ENCODE data around the gene HPS4.

- PRO-cap, result no peak
- RAMPAGE, long total RNA, 4 experiments, result no peak in any of the 4 experiments
Observed at GRCh38 chr22:24440193-24440709, 12.9 kb downstream of the ADORA2A start.

- PRO-cap, result no peak
- RAMPAGE, long total RNA, 4 experiments, result no peak in any of the 4 experiments
Observed at GRCh38 chr22:24511896-24512383, 16.8 kb downstream of the UPB1 start.

GRCh38 chr22:24533556-24533755, 21.5 kb downstream of the GUCD1 start:
- PRO-cap, result no peak
- RAMPAGE, long total RNA, 4 experiments, result no peak in any of the 4 experiments

DNA sequence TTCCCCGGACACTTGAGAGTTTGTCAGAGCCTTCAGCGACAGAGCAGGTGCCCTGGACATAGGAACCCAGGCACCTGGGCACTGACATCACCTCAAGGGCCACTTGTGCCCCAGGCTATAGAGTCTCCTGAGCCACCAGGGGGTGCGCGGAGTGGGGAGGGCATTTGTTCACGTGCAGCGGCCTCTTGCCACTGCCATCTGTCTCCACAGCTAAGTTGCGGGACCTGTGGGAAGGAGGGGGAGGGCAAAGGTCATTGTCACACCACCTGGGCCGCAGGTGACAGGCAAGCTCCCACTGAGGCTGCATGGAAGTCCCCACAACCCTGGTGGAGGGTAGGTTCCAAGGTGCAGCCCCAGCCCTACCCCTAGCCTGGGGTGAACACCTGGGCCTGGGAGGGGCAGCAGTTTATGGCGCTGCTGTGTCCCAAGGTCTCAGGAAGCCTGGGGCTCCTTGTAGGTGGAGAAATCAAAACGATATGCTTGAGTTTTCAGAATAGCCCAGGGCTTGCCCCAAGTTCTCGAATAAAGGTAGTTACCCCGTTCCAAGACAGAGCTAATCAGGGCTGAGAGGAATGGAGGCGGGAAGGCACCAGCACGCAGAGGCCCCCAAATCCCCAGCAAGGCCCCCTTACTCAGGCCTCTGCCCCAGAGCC, 79.4 kb downstream of the PIWIL3 start:
- PRO-cap, result no peak
- RAMPAGE, long total RNA, 4 experiments, result no peak in any of the 4 experiments

DNA sequence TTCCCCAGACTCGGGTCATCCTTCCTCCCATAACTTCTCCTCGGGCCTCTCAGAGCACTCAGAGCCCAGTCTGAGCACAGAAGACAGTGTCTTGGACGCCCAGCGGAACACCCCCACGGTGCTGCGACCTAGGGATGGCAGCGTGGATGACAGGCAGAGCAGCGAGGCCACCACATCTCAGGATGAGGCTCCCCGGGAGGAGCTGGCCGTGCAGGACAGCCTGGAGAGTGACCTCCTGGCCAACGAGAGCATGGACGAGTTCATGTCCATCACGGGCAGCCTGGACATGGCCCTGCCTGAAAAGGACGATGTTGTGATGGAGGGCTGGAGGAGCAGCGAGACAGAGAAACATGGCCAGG, 48.4 kb downstream of the LHFPL7 start:
- PRO-cap, result no peak
- RAMPAGE, long total RNA, 4 experiments, result no peak in any of the 4 experiments

- PRO-cap, result no peak
- RAMPAGE, long total RNA, 4 experiments, result no peak in any of the 4 experiments
Observed at GRCh38 chr22:24975941-24976921, 23.7 kb downstream of the KIAA1671 start.

DNA sequence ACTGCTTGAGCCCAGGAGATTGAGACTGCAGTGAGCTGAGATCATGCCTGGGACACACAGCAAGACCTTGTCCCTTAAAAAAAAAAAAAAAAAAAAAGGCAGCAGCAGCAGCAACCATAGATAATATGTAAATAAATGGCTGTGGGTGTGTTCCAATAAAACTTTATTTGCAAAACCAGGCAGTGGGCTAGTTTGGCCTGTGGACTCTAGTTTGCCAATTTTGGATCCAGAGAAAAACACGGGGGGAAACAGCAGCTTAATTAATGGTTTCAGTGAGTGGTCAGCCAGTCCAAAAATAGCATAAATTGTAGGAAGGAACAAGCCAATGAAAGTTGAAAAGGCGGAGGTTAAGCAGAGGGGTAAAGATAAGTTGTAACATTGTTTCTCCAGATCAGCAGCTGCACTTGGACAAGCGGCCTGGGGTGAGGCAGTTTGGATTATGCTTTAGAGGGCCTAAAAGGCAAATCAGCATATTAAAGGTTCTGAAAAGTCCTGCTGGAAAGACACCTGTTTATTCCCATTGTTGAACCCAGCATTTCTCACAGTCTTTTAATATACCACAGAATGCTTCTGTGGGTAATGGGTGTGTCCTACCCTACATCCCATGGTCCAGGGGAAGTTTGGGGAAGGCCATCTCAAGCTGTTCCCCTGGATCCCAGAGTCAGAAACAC, 62.8 kb downstream of the KIAA1671 start:
- PRO-cap, result no peak
- RAMPAGE, long total RNA, 4 experiments, result no peak in any of the 4 experiments

GRCh38 chr22:25056949-25057761, 104.6 kb downstream of the KIAA1671 start:
- PRO-cap, result no peak
- RAMPAGE, long total RNA, 4 experiments, result no peak in any of the 4 experiments

GRCh38 chr22:25131447-25131912, 68.2 kb upstream of the CRYBB3 start:
- PRO-cap, result no peak
- RAMPAGE, long total RNA, 4 experiments, result no peak in any of the 4 experiments

DNA sequence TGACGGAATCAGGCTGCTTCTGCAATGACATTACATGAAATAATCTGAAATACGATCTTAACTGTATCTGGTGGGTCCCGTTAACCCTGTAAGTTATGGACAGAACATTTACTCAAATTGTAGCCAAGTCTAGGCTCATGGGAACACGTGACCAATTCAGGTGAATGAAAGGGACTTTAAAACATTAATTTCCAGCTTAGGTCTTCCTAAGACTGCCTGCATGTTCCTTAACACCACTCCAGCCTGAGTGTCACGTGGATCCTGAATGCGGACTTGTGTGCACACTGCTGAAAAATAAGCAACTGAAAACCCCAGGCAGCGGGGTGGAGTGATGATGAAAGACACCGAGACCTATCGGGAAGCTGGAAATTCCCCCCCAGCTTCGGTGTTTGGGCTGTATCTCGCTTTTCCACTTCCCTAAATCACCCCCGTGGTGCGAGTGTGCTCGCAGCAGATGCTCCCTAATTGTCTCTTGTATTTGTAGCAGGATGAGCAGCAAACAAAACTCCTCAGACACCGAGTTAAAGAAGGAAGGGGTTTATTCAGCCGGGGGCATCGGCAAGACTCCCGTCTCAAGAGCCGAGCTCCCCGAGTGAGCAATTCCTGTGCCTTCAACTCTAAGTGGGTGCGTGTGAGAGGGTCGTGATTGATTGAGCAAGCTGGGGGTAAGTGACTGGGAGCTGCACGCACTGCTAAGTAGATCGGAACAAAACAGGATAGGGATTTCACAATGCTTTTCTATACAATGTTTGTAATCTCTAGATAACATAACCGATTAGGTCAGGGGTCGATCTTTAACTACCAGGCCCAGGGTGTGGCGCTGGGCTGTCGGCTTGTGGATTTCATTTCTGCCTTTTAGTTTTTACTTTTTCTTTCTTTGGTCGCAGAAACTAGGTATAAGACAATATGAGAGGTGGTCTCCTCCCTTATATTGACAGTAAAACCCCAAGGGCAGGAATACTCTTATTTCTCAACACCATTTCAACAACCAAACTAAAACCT, 144.8 kb upstream of the GRK3 start:
- PRO-cap, result no peak
- RAMPAGE, long total RNA, 4 experiments, result no peak in any of the 4 experiments

GRCh38 chr22:25656429-25657241, 85.4 kb upstream of the MYO18B start:
- PRO-cap, result no peak
- RAMPAGE, long total RNA, 4 experiments, result no peak in any of the 4 experiments

GRCh38 chr22:25844200-25844570, 102.2 kb downstream of the MYO18B start:
- PRO-cap, result no peak
- RAMPAGE, long total RNA, 4 experiments, result no peak in any of the 4 experiments

DNA sequence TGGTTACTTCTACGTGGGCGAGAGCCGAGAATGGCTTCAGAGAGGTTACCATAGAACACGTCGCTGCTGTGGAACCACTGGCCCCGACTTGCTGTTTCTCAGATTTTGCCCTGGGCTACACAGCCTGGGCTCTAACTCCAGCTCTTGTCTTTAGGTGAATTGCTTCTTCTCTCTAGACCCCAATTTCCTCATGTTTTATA, 80.6 kb upstream of the SEZ6L start:
- PRO-cap, result no peak
- RAMPAGE, long total RNA, 4 experiments, result no peak in any of the 4 experiments

DNA sequence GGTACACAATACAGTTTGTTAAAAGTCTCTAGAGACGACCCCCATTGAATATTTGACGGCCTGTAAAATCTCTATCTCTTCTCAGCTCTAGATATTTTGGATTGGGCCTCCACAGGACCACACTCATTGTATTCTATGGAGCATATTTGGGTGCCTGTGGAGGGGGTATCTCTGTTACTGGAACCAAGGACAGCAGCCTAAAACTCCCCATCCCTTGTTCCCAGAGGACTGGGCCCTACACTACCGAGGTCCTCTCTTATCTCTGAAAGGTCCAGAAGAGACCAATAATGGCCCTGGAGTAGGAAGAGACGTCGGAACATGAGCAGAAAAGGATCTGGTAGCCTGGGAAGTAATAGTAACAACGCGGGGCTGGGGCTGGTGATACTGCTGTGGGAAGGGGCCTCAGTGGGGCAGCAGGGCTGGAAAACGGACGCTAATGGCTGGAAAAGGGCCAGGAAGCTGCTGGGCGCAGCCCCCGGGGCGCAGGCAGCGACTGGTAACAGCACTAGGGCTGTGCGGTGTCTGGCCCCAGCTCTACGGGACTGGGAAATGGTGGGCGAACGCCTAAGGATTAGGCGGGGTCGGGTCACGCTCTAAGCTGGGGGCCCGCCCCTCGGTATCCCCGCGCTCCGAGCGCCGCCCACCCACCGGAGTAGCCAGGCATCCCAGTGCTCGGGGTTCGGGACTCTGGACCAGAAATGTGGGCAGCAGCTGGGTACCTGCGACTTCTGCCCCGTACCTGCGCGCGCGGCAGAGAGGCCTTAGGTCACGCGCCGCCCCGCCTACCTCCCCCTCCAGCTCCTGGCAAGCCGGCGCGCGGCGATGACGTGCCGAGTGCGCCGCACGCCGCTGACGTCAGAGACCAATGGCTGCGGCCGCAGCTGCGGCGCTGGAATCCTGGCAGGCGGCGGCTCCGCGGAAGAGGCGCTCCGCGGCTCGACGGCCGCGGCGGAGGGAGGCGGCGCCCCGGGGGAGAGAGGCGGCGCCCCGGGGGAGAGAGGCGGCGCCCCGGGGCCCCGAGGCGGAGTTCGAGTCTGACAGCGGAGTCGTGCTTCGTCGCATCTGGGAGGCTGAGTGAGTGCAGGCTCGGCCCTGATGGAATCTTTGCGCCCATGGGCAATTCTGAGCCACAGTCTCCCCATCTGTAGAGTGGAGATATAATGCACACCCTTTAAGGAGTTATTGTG, at the start of gene HPS4:
HPS4 (minus strand) TSS at position 758 of the 1,187 bp plus-strand sequence.
- PRO-cap, result bidirectional peak, plus-strand start at position 852 of the sequence, minus-strand start at position 803 of the sequence
- RAMPAGE, long total RNA, 4 experiments, result start-site peak on the minus strand in 1 of 4 experiments, centred at position 773 of the sequence, 69 reads per replicate

DNA sequence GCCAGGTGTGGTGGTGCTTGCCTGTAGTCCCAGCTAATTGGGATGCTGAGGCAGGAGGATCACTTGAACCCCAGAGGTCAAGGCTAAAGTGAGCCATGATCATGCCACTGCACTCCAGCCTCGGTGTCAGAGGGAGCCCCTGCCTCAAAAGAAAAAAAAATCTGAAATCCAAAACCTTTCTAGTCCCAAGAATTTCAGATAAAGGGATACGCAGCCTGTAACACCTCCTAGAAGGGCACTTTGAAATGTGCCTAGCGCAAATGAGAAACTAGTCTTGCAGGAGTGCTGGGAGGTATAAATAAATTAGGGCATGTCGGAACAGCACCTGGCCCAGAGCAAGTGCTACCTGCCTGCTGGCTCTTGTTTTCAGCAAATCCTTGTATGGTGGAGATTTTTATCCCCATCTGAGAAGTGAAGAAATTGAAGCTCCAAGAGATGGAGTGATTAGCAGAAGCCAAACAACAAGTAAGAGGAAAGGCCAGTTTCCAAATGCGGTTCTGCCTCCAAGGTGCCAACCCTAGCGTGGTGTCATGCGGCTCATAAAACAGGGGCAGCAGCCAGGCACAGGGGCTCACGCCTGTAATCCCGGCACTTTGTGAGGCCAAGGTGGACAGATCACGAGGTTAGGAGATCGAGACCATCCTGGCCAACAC, 36.7 kb upstream of the TFIP11 start:
- PRO-cap, result no peak
- RAMPAGE, long total RNA, 4 experiments, result no peak in any of the 4 experiments

DNA sequence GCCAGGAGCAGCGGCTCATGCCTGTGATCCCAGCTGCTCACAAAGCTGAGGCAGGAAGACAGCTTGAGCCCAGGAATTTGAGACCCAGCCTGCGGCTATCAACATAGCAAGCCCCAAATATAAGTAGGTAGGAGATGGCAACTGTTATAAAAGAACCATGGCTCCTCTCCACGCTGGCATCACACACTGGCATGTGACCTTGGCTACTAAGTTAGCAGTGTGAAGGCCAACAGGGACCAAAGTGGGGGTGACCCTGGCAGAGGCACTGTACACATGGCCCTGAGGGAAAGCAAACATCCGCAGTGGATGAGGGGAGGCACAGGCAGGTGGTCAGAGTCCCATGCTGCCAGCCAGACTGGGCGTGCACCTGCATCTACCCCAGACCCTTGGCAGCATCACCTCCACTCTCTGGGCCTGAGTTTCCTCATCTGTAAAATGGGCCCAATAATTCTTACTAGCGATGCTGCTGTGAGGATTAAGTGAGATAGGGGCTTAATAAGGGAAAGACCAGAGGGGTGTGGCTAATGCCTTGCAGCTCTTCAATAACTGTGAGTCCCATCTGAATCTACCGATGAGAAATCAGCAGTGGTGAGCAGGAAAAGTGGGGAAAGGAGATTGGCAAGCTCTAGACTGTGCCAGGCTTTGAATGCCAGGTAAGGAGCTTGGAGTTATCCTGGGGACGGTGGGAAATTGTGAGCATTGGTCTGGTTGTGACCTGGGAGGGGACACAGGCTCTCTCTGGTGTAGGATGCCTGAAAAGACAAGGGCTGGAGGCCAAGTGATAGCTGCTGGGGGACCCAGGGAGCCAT, 32.8 kb downstream of the TPST2 start:
- PRO-cap, result no peak
- RAMPAGE, long total RNA, 4 experiments, result no peak in any of the 4 experiments

- PRO-cap, result no peak
- RAMPAGE, long total RNA, 4 experiments, result no peak in any of the 4 experiments
Observed at GRCh38 chr22:26592637-26592978, 2.7 kb upstream of the TPST2 start.

- PRO-cap, result no peak
- RAMPAGE, long total RNA, 4 experiments, result no peak in any of the 4 experiments
Observed at GRCh38 chr22:26658250-26659420, 36.9 kb downstream of the CRYBA4 start.

GRCh38 chr22:26939464-26939778, 317.7 kb downstream of the CRYBA4 start:
- PRO-cap, result no peak
- RAMPAGE, long total RNA, 4 experiments, result no peak in any of the 4 experiments

DNA sequence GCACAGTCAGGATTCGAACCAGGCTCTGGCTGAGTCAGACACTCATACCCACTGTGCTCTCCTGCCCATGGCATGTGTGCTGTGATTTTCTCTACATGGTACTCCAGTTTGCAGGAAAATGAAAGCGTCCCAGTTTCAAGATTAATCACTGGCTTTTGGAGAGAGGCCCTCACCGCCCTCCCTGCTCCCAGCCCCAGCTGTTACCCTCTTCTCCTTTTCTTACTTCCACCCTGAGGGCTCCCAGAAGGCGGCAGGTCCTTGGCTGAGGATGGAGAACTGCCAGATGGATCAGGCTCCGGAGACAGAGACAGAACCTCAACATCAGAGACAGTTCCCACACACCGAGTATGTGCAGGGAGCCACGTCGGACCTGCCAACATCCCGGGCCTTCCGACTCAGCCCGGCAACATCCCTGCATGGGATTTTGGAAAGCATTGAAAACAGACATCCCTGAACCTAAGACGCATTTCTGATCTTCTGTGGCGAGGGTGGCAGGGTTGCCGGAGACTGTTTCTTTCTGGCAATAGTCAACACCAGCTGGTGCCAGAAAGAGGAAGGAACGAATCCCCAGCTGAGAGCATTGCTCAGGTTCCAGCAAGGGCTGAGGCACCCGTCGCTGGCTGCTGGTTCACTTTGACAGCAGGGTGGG, 502.6 kb downstream of the CRYBA4 start:
- PRO-cap, result no peak
- RAMPAGE, long total RNA, 4 experiments, result no peak in any of the 4 experiments